Melanocyte of skin (primary cell): ENCODE data around the genes FAXDC2 and GARIN3.

- CAGE, long polyA plus RNA, 2 experiments = no peak in any of the 2 experiments
These were observed 107.4 kb upstream of the LARP1 start for GRCh38 chr5:154647796-154648129.

DNA sequence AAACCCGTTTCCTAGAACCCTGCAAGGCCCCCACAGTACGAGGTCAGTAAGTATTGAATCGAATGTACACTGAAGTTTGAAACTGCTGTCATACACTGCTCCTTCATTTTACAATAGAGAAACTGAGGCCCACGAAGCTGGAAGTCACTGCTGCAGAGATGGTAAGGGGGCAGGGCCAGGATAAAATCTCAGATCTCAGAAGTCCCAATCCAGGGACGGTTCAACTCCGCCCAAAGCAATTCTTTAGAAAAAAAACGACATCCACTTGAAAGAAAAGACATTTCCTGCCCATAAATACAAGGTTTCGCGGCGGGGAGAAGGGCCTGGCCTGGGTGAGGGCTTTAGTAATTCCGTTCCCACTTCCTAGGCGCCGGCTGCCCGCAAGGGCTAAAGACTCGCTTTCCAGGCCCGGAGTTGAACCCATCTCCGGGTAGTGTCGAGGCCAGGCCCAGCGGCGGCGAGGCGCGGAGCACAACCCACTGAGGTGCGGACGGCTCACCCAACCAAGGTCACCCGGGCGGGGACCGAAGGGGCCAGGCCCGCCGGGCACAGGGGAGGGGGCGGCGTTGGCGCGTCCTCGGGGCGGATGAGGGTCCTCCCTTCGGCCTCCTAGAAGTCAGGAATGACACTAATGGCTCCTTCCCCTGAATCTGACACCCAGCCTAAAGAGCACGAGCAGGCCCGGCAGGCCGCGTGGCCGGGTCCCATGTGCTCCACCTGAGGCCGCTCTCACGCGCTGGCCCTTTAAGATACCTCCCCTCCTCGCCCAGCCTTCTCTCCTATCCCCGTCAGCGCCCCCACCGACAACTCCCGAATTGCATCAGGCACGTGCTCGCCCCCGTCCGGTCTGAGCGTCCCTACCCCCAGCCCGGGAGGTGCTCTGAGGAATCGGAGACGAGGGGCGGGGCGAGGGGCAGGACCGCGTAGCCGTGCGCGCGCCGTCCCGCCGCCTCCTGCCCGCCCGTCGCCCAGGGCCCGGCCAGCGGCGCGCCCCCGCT lies 603 bp upstream of the LARP1 start:
- CAGE, long polyA plus RNA, 2 experiments = no peak in any of the 2 experiments

DNA sequence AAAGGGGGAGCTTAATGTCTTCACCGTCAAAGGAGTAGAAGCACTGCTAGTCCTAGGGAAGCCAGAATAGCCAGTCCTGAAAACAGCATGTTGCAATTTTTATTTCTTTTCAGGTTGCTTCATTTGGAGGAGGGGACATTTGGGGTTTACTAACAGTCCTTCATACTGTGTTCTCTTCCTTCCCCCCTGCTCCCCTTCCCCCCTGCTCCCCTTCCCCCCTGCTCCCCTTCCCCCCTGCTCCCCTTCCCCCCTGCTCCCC lies 2.4 kb downstream of the LARP1 start:
- CAGE, long polyA plus RNA, 2 experiments = no peak in any of the 2 experiments

DNA sequence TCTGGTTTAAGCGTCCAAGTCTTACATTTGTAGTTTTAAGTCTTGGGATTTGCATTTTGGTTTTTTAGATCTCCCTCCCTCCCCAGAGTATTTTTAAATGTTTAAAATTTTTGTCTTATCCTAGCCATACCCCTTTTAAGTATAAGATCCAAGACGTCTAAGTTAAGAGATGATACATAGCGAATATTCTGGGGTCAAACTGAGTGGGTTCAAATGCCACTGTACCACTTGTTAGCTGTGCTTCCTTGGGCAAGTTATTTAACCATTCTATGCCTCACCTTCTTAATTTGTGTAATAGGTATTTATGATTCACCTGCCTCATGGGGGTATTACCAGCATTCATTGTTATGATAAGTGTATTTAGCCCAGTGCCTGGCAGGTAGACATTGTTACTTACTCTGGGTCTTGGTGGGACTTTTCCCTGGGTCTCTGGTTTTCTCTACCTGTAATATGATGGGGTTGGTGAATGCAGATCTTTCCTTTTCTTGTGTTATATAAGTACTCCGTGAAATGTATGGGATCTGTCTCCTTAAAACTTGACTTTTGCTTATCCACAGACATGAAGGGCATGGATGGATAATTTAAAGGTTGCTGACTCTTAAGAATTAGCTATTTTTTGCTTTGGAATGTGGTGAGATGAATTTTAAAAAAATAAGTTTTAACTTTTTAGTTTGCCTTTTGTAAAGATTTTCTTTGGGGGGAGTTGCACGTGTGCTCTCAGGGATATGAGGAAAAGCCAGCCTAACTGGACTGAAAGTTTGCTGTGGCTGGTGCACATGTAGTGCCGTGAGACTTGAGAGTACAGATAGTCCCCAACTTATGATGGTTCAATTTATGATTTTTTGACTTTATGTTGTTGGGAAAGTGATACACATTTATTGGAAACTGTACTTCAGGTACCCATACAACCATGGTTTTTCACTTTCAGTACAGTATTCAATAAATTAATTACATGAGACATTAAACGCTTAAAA lies 4.0 kb downstream of the LARP1 start:
- CAGE, long polyA plus RNA, 2 experiments = no peak in any of the 2 experiments

DNA sequence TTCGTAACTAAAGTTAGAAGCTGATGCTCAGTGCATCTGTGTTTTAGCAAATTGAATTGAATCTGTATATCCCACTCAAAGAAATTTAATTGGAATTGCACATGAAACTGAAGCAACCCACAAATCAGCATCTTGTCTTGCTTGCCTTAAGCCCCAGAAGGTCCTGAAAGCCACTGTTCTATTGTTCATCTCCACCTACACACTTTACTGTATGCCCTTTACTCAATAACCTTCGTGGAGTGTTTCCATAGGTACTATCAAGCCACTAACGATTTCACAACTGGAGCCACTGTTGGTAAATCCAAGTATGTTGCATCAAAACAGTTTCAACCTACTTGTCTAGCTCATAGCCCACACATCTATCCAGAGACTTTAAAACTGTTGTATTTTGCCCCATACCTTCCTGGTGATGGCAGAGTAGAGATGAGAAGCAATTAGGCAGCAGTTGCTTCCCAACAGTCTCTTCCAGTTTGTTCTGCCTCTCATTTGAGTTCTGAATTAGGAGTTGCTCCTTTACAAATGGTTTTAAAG lies 706 bp downstream of the FAXDC2 start:
- CAGE, long polyA plus RNA, 2 experiments = no peak in any of the 2 experiments

GRCh38 chr5:154850455-154850956 lies at the start of gene FAXDC2:
Gene FAXDC2 (minus strand): TSS chr5:154850603.
- CAGE, long polyA plus RNA, 2 experiments = start-site peak on the minus strand in 1 of 2 experiments, at chr5:154850597-154850665 at its widest, 56 to 109 reads per replicate

DNA sequence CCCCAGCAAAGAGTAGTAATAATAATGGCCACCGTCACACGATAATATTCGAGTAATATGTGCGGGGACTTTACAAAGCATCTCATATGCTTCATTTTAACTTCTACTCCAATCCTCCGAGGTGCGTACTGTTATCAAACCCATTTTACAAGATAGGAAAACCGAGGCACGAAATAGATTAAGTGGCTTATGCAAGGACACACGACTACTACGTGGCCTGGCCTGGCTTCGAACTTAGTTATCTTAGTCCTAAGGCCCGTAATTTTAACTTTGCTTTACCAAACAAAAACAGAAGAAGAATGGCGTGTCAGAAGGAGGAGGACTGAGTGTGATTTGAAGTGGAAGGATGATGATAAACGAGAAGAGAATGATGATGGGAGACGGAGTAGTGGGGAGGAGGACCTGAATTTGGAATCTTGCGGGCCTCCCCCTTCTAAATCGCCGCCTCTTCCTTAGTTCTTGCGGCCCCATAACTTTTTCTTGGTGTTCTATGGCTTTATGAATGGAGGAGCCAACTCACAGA lies 531 bp downstream of the CNOT8 start:
- CAGE, long polyA plus RNA, 2 experiments = no peak in any of the 2 experiments

GRCh38 chr5:154944775-154945678 lies 4.2 kb downstream of the MRPL22 start:
- CAGE, long polyA plus RNA, 2 experiments = no peak in any of the 2 experiments

DNA sequence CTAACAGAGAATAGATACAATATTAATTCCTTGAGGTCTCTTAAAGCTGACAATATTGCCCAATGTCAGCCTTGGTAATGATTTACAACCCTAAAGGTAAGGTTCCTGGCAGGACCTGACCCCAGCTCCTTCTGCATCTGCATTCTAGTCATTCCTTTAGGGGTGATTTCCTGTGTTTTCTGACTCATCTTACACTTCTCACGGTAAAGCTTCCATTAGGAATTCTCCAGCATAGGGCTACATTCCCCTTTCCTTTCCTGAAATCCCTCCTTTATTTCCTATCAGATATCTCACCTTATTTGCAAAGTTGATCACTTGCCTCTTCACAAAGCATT lies 9.3 kb downstream of the HAVCR1 start:
- CAGE, long polyA plus RNA, 2 experiments = no peak in any of the 2 experiments

GRCh38 chr5:157106435-157107775 lies 1.9 kb downstream of the HAVCR2 start:
- CAGE, long polyA plus RNA, 2 experiments = no peak in any of the 2 experiments

GRCh38 chr5:157166118-157166345 lies at the start of gene GARIN3:
Gene GARIN3 (minus strand): TSS chr5:157166264.
- CAGE, long polyA plus RNA, 2 experiments = no peak in any of the 2 experiments

GRCh38 chr5:157249065-157249539 lies 16.8 kb upstream of the CYFIP2 start:
- CAGE, long polyA plus RNA, 2 experiments = no peak in any of the 2 experiments

- CAGE, long polyA plus RNA, 2 experiments = no peak in any of the 2 experiments
These were observed 17.4 kb downstream of the CYFIP2 start for GRCh38 chr5:157283223-157283844.

- CAGE, long polyA plus RNA, 2 experiments = no peak in any of the 2 experiments
These were observed 19.7 kb downstream of the CYFIP2 start for GRCh38 chr5:157285527-157286040.

GRCh38 chr5:157327721-157328312 lies 17.7 kb downstream of the FNDC9 start:
- CAGE, long polyA plus RNA, 2 experiments = no peak in any of the 2 experiments

DNA sequence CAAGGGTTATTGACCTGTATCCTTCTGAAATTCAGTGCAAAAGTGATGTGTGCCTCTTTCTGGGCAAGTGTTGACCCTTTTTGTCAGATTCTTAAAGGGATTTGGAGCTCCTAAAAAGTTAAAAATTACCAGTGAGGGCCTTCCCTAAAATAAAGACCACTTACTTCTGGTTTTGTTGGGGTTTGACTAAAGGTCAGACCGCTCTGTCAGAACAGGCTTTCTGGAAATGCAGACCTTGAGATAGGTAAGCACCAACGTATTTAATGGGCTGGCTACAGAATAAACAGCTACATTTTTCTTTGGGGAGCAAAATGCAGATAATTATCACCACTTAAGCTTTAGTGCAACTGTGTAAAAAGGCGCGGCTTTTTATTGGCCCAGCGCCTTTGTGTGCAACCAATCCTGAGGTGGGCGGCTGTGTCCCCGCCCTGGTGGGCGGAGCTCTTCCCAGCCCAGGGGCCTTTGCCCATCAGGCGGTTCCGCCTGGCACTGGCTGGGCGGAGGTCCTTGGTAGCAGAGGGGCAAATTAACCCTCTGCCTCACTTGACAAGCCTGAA lies 13.0 kb upstream of the NIPAL4 start:
- CAGE, long polyA plus RNA, 2 experiments = no peak in any of the 2 experiments

GRCh38 chr5:157481234-157481850 lies 21.3 kb downstream of the NIPAL4 start:
- CAGE, long polyA plus RNA, 2 experiments = no peak in any of the 2 experiments

DNA sequence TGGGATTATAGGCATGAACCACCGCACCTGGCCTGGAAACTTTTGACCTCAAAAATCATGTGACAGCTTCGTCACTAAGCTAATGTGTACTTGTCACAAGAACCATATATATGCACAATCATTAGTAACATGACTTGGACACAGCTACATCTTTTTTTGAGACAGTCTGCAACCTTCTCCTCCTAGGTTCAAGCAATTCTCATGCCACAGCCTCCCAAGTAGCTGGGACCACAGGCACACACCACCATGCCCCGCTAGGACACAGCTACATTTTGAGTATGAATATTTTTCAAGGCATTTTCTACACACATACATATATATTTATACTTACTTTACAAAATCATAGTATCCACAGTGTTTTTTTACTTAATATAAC lies 40.0 kb downstream of the NIPAL4 start:
- CAGE, long polyA plus RNA, 2 experiments = no peak in any of the 2 experiments

GRCh38 chr5:157513428-157514036 lies 53.5 kb downstream of the NIPAL4 start:
- CAGE, long polyA plus RNA, 2 experiments = no peak in any of the 2 experiments

DNA sequence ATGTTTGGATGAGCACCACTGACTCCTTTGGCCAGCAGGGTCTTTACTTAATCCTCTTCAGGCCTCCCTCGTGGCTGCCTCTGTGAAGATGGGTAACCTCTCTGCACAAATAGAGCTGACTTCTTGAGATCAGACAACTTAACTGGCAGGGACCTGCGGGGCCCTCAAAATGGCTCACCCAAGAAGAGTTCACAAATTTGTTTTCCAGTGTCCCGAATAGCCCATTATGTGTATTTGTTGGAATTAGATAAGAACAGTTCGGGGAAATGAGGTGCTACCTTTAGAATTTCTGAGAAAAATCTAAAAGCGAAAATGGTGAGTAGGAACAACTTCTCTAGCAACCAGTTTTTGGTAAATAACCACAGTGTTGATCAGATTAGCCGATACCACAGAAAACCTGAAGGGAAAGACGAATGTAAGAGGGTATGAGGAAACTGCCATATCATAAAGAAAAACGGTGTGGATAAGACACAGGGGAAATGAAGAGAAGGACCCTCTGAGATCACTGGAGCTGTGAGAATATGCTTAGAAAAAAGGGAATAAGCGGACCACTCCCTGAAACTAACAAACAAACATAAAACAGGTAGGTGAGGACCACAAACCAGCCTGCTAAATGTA lies 31.0 kb downstream of the ADAM19 start:
- CAGE, long polyA plus RNA, 2 experiments = no peak in any of the 2 experiments